Upper lobe of left lung (tissue), 5 donors: ENCODE measurements around the gene VSX1.

GRCh38 chr20:23626302-23626639 lies 11.5 kb downstream of the CST3 start:
- PRO-cap, 2 experiments: no peak in any of the 2 experiments
- RAMPAGE, long total RNA, 4 experiments: no peak in any of the 4 experiments

GRCh38 chr20:23633440-23634290 lies 4.1 kb downstream of the CST3 start:
- PRO-cap, 2 experiments: no peak in any of the 2 experiments
- RAMPAGE, long total RNA, 4 experiments: start-site peak on the minus strand in 1 of 4 experiments, at chr20:23633989-23633994 at its widest, 80 reads per replicate

- PRO-cap, 2 experiments: peak in 1 of 2 experiments; most common plus-strand start chr20:23636626 (in 1); most common minus-strand start chr20:23636392 (in 1)
- RAMPAGE, long total RNA, 4 experiments: no peak in any of the 4 experiments
These were observed 1.3 kb downstream of the CST3 start for GRCh38 chr20:23636337-23636985.

- PRO-cap, 2 experiments: peak in 1 of 2 experiments; most common plus-strand start chr20:23981325 (in 1); most common minus-strand start chr20:23981109 (in 1)
- RAMPAGE, long total RNA, 4 experiments: start-site peak on the minus strand in 2 of 4 experiments, at chr20:23981102-23981113 at its widest, 10 to 14 reads per replicate
These were observed 7.5 kb downstream of the GGTLC1 start for GRCh38 chr20:23980939-23981525.

DNA sequence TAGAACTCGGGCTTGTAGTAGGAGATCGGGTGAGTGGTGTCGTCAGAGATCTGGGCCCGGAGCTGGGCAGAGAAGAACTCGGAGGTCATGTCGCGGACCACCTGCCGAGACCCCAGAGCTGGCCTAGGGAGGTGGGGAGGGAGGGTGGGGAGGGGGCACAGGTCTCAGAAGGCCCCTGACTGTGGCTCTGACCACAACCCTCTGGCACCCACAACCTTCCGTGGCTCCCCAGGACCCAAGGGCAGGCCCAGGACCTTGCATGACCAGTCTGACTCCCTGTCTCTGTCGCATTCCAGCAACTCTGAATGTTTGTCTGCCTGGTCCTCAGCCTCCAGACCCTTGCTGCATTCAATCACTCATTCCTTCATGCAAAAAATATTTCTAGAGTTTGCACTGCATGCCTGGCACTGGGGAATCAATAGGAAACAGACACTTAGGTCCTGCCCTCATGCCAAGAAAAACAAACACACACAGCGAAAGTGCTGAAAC lies 2.0 kb downstream of the GGTLC1 start:
- PRO-cap, 2 experiments: peak in 1 of 2 experiments; most common minus-strand start position 303 of the sequence (in 1)
- RAMPAGE, long total RNA, 4 experiments: start-site peak on the minus strand in 4 of 4 experiments, centred at positions 253 to 279 of the sequence, 27 to 416 reads per replicate

- PRO-cap, 2 experiments: no peak in any of the 2 experiments
- RAMPAGE, long total RNA, 4 experiments: no peak in any of the 4 experiments
These were observed 202.7 kb upstream of the CST7 start for GRCh38 chr20:24746476-24746700.

GRCh38 chr20:24842678-24843320 lies 106.3 kb upstream of the CST7 start:
- PRO-cap, 2 experiments: no peak in any of the 2 experiments
- RAMPAGE, long total RNA, 4 experiments: no peak in any of the 4 experiments

DNA sequence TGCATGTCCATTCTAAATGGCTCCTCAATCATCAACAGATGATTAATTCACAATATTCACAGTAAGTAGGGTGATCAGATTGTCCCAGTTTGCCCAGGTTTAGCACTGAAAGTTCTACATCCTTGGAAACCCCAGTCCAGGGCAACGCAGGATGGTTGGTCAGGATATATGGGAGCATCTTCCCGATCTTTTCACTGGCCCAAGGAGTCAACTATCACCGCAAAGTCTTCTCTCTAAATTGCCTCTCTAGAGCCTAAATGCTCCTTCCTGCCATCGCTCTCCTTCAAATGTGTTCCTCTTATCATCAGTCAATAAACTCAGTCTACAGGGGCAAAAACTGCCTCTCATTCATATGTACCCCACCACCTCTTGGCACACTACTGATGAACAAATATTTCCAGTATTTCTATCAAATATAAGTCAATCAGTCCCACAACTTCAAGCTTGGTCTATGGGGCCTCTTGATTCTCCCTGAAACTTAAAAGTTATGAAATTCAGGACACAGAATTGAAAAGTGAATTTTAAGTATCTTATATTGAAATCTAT lies 1.2 kb downstream of the APMAP start:
- PRO-cap, 2 experiments: no peak in any of the 2 experiments
- RAMPAGE, long total RNA, 4 experiments: start-site peak on the minus strand in 1 of 4 experiments, centred at position 334 of the sequence, 10 reads per replicate

GRCh38 chr20:24991814-24992547 lies 570 bp downstream of the APMAP start:
- PRO-cap, 2 experiments: peak in 1 of 2 experiments; most common plus-strand start chr20:24992290 (in 1)
- RAMPAGE, long total RNA, 4 experiments: no peak in any of the 4 experiments

GRCh38 chr20:25009100-25009478 lies 16.5 kb upstream of the APMAP start:
- PRO-cap, 2 experiments: no peak in any of the 2 experiments
- RAMPAGE, long total RNA, 4 experiments: no peak in any of the 4 experiments

GRCh38 chr20:25056959-25057720 lies 799 bp downstream of the ACSS1 start:
- PRO-cap, 2 experiments: peak in 2 of 2 experiments; most common plus-strand start chr20:25057121 (in 1); most common minus-strand start chr20:25057558 (in 2)
- RAMPAGE, long total RNA, 4 experiments: no peak in any of the 4 experiments

- PRO-cap, 2 experiments: no peak in any of the 2 experiments
- RAMPAGE, long total RNA, 4 experiments: no peak in any of the 4 experiments
These were observed at the start of gene VSX1 for GRCh38 chr20:25082055-25082301. Gene VSX1 (minus strand): TSS chr20:25082141.

DNA sequence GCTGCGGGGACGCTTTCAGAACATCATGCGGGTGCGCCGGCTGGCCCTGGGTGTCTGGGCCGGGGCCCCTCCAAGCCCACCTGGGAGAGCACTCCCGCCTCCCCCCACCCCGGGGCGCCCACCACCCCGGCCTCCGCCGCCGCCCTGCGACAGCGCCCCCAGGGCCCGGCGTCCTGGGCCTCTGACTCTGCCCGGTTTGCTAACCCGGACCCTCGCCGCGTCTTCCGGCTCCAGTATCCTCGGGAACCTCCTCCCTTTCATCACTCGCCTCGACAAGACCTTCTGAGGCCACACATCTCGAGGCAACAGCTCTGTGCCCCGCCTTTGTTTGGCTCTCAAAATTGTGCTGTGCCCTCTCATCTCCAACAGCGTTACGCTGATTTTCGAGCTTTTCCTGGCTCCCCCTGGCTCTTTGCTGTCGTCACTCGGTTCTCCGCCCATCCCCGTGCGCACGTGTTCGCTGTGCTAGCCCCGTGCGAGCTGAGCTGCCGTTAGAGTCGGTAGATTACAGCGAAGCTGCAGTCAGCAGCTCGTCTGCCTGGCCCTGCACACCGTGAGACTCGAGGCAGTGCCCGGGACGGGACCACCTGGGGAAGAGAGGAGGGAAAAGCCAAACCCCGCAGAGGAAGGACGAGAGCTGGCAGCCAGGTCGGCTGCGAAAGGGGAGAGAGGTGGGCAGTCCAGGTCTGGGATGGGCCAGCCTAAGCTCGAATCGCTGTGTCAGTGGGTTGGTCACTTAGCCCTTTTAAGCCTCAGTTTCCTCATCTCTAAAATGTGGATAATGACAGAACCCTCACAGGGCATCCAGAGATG lies 46.9 kb upstream of the ENTPD6 start:
- PRO-cap, 2 experiments: no peak in any of the 2 experiments
- RAMPAGE, long total RNA, 4 experiments: no peak in any of the 4 experiments

GRCh38 chr20:25310183-25311245 lies 62.6 kb downstream of the PYGB start:
- PRO-cap, 2 experiments: peak in 2 of 2 experiments; most common plus-strand start chr20:25310565 (in 1)
- RAMPAGE, long total RNA, 4 experiments: no peak in any of the 4 experiments

DNA sequence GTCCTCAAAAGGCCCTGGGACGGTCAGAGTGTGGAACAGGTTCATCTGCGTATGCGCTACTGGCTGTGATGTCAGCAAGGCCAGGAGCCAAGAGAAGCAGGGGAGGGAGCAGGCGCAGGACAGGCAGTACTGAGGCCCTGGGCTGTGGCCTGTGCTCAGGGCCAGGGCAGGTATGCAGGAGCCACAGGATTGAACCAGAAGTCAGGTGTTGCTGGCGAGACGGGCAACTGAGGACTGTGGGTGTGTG lies 46.7 kb downstream of the GINS1 start:
- PRO-cap, 2 experiments: no peak in any of the 2 experiments
- RAMPAGE, long total RNA, 4 experiments: no peak in any of the 4 experiments

DNA sequence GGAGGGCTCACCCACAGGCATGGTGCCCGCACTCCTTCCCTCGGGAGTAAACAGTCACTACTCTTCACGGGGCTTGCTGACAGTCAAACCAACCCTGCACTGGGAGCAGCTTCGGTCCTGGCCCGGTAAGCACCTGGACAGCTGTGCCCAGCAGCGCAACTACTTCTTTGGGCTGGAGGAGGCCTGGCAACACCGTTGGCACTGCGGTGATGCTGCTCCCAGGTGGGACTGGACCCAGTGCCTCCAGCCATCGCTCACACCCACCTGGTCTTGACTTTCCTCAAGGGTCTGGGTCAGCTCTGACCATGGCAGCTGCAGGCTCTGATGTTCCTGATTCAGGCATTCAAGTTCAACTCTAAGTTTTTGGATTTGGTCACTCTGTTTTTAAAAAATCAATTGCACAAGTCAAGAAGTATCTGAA lies 53.8 kb downstream of the GINS1 start:
- PRO-cap, 2 experiments: no peak in any of the 2 experiments
- RAMPAGE, long total RNA, 4 experiments: start-site peak on the minus strand in 1 of 4 experiments, centred at position 331 of the sequence, 21 reads per replicate

DNA sequence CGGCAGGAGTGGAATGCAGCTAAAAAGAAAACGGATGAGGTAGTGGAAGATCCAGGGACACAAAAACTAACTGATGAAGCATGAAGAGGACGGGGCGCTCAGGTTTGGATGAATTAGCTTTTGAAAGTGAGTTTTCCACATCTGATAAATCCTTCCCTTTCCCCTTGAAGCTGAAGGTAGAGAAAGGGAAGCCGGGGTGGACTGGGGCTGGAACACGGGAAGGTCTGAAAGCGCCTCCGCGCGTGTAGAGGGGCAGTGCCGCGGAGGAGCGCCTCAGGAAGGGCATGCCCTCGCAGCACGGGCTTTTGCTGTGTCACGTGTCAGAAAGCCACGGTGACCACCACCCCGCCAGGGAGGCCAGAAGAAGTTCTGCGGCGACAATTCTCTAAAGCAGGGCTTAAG lies 848 bp downstream of the NANP start:
- PRO-cap, 2 experiments: peak in 1 of 2 experiments; most common plus-strand start position 255 of the sequence (in 1)
- RAMPAGE, long total RNA, 4 experiments: no peak in any of the 4 experiments

DNA sequence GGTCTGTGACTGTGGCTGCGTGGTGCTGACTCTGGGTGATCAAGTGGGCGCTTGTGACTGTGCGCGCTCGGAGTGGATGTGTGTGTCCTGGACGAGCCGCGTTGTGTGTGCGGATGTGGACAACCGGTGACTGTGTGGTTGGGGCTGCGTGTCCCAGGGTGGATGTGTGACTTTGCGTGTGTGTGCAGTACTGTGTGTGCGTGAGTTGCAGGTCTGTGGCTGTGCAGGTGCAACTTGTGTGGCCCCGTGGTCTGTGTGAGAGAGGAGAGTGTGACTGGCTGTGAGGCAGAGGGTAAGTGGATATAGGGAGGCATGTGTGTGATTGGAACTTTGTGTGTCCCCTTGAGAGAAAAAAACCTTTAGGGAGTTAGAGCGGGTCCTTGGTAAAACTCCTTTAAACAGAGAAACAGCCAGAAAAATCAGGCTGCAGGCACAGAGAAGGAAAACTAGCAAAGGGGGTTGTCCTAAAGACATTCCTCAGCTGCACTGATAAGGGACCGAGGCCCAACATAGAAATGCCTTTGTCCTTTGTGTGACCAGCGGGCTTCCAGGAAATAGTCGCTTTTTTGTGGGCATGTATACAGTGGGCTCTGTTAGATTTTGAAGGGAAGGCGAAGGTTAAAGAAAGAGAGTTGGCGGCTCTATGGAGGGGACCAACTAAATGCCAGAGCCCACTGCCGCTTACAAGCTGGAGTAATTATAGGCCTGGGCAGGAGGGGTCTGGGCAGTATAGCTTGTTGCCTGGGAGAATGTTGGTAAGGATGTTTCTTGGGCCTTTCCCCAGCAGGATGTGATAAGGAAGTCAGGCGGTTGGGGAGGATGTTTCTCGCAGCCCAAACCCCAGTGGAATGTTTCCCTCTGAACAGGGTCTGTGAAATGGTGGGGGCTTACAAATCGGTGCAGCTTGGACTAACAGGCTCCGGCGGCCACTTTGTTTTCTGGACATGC lies 313.6 kb upstream of the ZNF337 start:
- PRO-cap, 2 experiments: no peak in any of the 2 experiments
- RAMPAGE, long total RNA, 4 experiments: no peak in any of the 4 experiments

GRCh38 chr20:29787400-29787679 lies 1470.1 kb upstream of the DEFB115 start:
- PRO-cap, 2 experiments: no peak in any of the 2 experiments
- RAMPAGE, long total RNA, 4 experiments: no peak in any of the 4 experiments

GRCh38 chr20:30376488-30376709 lies 881.1 kb upstream of the DEFB115 start:
- PRO-cap, 2 experiments: no peak in any of the 2 experiments
- RAMPAGE, long total RNA, 4 experiments: no peak in any of the 4 experiments